Psoas muscle (tissue), 2 donors: ENCODE measurements around a stretch of chr15.

DNA sequence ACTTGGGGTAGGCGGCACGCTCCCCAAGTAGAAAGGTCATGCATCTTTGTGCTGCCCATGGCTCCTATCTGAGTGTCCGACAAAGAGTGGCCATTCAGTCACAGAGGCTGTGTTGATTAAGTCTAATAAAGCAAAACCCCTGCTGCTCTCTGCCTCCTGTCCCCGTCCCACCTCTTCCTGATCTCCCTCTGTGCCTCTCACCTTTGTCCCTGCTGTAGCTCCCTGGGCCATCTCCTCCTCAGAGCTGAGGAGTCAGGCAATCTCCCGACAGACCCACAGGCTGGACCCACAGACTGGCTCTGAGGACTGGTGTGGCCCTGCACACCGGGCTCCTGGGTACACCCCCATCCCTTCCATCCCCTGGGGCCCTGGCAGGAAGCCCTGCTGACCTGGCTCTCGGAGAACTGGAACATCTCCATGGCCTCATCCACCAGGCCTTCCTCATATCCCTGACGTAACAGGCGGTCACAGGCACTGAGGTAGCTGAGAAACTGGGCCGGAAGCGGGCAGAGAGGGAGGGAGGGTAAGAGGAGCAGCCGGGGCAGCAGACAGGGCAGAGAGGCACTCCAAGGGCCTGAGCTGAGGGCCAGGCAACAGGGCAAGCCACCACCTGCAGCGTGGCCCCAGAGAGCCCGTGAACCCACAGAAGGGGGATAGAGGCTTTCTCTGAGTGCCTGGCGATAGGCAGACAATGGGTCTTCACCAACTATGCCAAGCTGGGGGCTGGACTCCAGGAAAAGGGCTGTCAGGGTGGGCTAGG, 17.7 kb downstream of the KBTBD13 start:
- PRO-cap, 2 experiments: no peak in any of the 2 experiments

- PRO-cap, 2 experiments: no peak in any of the 2 experiments
Observed at GRCh38 chr15:65130856-65131355, 2.7 kb downstream of the PDCD7 start.

- PRO-cap, 2 experiments: no peak in any of the 2 experiments
Observed at GRCh38 chr15:65384758-65385365, 7.1 kb upstream of the IGDCC3 start.

DNA sequence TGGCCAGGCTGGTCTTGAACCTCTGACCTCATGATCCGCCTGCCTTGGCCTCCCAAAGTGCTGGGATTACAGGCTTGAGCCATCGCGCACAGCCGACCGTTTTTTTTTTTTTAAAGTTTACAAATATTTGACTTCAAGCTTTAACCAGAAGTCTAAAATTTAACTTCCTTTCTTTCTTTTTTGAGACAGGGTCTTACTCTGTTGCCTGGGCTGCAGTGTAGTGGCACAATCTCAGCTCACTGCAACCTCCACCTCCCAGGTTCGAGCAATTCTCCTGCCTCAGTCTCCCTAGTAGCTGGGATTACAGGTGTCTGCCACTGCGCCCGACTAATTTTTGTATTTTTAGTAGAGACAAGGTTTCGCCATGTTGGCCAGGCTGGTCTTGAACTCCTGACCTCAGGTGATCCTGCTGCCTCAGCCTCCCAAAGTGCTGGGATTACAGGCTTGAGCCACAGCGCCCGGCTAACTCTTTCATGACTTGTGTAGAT, 39.1 kb upstream of the IGDCC4 start:
- PRO-cap, 2 experiments: no peak in any of the 2 experiments

GRCh38 chr15:65733647-65734245, 58.3 kb downstream of the DENND4A start:
- PRO-cap, 2 experiments: no peak in any of the 2 experiments

DNA sequence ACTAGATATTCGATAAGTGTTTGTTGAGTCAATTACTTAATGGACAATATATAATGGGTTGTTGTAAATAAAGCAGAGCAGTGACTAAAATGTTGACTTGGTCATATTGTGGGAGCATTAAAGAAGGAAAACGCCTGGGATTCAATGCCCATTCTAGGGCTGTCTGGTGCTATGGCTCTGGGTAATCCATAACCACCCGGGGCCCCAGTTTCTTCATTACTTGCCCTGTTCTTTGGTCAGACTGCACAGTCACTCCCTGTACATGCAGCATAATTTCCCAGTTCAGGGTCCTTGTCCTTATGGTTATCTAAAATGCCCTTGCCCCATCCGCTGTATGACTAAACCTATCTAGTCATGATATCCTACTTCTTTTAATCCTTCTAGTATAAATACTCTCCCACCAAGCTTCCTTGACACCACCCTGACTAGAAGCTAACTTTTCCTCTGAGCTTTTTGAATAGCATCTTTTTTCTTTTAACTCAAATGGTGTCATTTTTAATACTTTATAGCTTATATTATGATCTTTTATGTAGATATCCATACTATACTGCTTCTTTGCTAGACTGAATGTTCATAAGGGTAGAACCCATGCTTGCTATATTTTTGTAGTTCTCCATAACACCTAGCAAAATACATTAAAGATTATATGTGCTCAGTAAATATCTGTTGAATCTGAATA, 27.6 kb upstream of the DENND4A start:
- PRO-cap, 2 experiments: no peak in any of the 2 experiments

DNA sequence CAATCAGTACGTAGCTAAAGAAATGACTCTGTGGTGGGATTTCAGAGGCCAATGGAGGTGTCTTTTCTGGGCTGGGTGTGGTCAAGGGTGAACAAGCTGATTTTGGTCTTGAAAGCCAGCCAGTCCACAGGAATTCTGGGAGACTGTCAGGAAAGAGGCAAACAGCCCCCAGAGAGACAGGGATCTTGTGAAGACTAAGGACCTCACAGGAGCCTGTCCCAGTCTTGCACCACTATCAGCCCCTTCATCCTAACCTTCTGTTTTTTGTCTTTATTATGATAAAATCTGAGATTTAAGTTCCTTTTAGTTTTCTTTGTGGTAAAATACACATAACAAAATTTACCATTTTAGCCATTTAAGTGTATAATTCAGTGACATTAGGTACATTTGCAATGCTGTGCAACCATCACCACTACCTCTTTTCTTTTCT, 6.4 kb upstream of the RAB11A start:
- PRO-cap, 2 experiments: no peak in any of the 2 experiments

GRCh38 chr15:66080596-66081044, 172.9 kb downstream of the MEGF11 start:
- PRO-cap, 2 experiments: no peak in any of the 2 experiments

GRCh38 chr15:66168907-66169541, 84.5 kb downstream of the MEGF11 start:
- PRO-cap, 2 experiments: no peak in any of the 2 experiments

GRCh38 chr15:66172131-66172769, 81.3 kb downstream of the MEGF11 start:
- PRO-cap, 2 experiments: no peak in any of the 2 experiments

- PRO-cap, 2 experiments: no peak in any of the 2 experiments
Observed at GRCh38 chr15:66369714-66370099, 13.2 kb upstream of the TIPIN start.

DNA sequence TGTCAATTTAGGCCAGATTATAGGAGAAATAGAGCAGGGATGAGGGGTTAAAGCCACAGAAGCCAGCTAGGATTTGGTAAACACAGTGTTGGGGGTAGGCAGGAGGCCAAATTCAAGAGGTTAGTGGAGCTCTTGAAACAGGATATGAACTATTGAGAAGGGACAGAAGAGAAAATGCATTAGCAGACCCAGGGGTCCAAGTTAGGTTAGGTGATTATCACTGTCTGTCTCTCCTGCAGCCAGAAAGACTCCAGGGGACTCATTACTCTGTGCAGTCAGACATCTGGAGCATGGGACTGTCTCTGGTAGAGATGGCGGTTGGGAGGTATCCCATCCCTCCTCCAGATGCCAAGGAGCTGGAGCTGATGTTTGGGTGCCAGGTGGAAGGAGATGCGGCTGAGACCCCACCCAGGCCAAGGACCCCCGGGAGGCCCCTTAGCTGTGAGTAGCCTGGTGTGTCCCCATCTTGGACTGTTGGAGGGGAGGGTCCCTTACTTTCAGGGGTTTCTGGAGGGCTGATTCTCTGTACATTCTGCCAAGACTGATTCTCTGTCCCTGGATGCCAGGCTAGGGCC, 12.7 kb downstream of the SNAPC5 start:
- PRO-cap, 2 experiments: no peak in any of the 2 experiments

DNA sequence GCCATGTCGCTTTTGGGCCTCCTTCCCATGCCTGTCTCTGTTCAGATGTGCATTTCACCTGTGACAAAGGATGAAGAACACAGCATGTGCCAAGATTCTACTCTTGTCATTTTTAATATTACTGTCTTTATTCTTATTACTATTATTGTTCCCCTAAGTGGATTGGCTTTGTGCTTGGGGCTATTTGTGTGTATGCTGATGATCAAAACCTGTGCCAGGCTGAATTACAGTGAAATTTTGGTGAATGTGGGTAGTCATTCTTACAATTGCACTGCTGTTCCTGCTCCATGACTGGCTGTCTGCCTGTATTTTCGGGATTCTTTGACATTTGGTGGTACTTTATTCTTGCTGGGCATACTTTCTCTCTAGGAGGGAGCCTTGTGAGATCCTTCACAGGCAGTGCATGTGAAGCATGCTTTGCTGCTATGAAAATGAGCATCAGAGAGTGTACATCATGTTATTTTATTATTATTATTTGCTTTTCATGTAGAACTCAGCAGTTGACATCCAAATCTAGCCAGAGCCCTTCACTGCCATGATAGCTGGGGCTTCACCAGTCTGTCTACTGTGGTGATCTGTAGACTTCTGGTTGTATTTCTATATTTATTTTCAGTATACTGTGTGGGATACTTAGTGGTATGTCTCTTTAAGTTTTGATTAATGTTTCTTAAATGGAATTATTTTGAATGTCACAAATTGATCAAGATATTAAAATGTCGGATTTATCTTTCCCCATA, 6.7 kb downstream of the SNAPC5 start:
- PRO-cap, 2 experiments: no peak in any of the 2 experiments

DNA sequence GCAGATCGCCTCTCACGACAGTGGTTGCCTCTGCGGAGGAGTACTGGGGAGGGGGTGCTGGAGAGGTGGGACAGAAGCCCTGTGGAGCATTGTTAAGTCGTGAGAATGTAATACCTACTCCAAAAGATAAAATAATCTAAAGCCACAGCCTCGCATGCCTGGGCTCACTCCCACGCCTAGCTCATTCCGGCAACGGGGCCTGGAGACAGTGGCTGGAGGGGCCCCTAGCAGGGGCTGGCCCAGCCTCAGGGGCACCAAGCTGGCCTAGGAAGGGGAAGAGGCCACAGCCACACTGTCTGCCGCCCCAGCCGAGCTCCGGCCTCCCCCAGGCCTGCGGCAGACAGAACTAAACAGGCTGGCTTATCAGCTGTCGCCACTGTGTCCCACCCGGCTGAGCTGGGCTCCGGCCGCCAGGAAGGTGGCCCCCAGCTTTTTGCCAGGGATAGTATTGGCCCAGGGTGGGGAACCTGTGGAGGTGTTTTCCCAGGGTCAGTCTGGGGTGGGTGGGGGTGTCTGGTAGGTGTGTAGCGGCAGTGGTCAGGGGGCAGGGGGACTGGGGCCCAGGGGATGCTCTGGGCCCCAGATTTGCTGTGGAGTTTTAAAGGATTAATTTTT, 65.2 kb upstream of the LCTL start:
- PRO-cap, 2 experiments: no peak in any of the 2 experiments

GRCh38 chr15:66642481-66642937, 59.5 kb upstream of the SMAD6 start:
- PRO-cap, 2 experiments: no peak in any of the 2 experiments

DNA sequence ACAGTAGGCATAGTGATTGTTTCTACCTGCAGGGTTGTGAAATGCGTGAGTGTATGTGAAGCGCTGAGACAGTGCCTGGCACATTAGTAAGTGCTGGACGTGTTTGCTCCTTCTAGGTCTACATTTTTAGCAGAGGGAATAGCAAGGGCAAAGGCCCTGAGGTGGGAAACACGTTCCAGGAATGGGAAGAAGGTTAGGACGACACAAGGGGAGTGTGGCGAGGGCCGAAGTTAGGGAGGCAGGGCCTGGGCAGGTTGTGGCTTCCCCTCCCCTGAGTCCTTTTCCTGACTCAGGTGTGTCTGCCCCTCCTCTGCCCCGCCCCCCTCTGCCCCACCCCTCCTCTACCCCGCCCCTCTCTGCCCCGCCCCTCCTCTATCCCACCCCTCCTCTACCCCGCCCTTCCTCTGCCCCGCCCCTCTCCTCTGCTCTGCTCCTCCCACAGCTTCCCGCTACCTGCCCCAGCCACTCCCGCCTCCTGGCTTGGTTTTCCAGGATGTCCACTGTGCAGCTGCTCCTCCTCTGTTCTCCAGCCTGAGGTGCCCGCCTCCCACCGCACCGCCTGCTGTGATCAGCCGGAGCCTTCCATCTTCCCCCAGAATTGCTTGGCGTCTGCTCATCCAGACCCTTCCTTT, 31.1 kb upstream of the SMAD6 start:
- PRO-cap, 2 experiments: no peak in any of the 2 experiments

DNA sequence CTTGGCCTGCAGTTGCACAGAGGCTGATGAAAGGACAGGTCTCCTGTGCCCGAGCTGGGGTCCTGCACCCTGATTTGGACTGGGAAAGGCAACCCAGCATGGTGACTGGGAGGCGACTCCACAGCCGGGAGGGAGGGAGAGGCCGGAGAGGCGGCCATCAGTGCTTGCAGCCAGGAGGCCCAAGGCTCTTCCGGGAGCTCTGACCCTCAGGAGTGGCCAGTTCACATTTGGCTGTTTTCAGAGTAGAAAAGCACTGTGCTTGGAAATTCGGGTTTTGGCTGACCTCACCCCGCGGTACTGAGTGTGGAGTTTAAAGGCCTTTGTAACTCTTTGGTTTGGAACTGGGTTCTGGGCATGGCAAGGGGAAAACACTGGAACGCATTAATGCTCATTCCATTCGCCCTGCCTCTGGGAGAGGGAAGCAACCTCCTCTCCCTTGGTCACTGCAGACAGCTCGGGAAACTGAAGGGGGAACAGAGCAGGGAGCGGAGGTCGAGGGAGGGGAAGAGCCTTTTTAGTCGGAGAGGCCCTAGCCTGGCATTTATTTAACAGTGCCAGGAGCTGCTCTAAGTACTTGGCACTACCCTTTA, 32.0 kb downstream of the SMAD6 start:
- PRO-cap, 2 experiments: no peak in any of the 2 experiments

DNA sequence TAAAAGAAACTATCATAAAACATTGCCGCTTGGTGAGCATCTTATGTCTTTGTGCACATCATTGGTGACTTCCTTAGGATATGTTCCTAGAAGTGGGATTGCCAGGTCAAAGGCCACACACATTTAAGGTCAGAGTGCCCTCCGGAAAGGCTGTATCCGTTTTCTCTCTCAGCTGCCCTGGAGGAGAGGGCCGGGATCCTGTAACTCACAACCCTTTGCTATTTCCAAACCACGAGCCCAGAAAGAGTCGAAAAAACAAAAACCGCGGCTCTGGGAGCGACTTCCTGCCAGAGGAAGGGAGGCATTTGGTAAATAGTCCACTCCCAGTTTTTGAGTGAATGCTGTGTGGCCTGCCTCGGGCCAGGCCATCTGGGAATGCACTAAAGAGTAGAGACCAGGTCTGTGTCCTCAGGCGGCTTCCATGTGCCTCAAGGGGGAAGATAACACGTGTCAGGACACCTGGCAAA, 42.0 kb downstream of the SMAD6 start:
- PRO-cap, 2 experiments: no peak in any of the 2 experiments

- PRO-cap, 2 experiments: no peak in any of the 2 experiments
Observed at GRCh38 chr15:66763228-66763651, 61.2 kb downstream of the SMAD6 start.

- PRO-cap, 2 experiments: no peak in any of the 2 experiments
Observed at GRCh38 chr15:66773065-66773448, 71.0 kb downstream of the SMAD6 start.